ENCODE measurements around the genes DDX6, CBL and RNF26.

DNA sequence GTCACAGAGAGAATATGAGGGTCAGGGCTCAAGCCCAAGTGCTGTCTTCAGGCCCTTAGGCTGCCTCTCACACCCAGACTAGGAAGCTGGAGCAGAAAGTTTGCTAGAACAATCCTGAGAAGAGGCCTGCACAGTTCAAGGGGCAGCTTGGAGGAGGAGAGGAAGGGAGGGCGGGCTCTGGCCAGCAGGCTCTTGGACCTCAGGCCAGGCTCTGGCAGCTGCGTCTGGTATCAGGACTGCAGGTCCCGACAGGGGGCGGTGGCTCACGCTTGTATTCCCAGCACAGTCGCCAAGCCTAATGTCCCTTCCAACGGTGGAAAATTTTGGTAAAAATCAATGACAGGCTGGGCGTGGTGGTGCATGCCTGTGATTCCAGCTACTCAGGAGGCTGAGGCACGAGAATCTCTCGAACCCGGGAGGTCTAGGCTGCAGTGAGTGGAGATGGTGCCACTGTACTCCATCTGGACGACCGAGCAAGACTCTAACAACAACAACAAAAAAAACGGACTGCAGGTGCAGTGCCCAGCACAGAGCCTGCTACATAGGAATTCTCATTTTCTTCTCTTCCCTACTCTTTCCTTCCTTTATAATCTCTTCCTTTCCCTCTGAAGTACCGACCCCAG is 491 bp downstream of the TREH start:
- PRO-cap, 5 experiments, result no peak in any of the 5 experiments
- RAMPAGE, long total RNA, 2 experiments, result no peak in any of the 2 experiments
- RRBS, result no CpG with 5 or more reads among the region's 15 CpGs

DNA sequence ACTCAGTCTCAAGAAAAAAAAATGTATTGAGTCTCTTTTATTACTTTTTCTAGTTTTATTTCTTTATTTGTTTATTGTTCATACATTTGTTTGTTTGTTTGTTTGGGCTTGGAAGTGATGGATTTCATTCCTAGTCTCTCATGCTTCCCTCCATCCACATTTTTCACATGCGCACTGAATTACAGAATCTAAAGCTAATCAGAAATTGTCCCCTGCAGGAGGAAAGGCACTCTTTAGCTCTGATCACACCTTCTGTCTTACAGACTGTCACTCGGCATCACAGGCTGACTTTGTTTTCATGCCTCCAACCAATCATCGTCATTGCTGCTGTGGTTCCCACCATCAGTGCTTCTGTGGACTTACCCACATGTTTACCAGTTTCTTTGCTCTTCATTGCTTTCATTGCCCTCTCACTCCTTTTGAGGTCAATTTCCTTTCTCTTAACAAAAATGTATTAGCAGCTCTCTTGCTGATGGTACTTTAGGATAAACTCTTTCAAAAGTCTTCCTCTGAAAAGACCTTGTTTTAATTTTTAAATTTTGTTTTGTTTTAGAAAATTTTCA is 20.0 kb upstream of the TREH start:
- PRO-cap, 5 experiments, result peak in 1 of 5 experiments; most common minus-strand start position 254 of the sequence (in 1)
- RAMPAGE, long total RNA, 2 experiments, result no peak in any of the 2 experiments
- RRBS, result no CpG with 5 or more reads among the region's 3 CpGs

DNA sequence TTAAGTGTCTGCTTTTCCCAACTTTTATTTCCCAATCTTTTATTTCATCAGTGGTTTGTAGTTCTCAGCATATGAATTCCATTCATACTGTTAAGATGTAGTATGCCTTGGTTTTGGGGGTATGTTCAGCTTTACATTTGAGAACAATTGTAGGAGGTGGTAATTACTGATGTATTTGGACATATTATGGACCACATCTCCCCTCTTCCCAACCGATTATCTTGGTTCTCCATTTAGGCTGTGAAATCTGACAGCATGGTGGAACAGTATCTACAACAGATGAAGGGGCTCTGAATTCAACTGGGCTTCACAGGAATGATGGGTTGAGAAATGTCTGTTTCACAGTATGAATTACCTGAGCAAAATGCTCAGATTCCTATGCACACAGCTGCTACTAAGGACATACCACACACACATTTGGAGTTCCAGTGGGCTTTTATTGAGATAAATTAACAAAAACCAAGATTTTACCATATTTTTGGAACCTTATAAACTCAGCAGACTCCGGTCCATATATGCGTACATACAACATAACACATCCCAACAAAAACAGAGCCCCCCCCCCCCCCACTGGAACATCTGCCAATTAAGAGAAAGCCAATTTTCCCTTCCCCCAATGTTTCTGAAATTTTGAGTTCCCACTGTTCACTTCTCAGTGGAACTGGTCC is 43.5 kb downstream of the DDX6 start:
- PRO-cap, 5 experiments, result no peak in any of the 5 experiments
- RAMPAGE, long total RNA, 2 experiments, result no peak in any of the 2 experiments
- RRBS, result no CpG with 5 or more reads among the region's 3 CpGs

DNA sequence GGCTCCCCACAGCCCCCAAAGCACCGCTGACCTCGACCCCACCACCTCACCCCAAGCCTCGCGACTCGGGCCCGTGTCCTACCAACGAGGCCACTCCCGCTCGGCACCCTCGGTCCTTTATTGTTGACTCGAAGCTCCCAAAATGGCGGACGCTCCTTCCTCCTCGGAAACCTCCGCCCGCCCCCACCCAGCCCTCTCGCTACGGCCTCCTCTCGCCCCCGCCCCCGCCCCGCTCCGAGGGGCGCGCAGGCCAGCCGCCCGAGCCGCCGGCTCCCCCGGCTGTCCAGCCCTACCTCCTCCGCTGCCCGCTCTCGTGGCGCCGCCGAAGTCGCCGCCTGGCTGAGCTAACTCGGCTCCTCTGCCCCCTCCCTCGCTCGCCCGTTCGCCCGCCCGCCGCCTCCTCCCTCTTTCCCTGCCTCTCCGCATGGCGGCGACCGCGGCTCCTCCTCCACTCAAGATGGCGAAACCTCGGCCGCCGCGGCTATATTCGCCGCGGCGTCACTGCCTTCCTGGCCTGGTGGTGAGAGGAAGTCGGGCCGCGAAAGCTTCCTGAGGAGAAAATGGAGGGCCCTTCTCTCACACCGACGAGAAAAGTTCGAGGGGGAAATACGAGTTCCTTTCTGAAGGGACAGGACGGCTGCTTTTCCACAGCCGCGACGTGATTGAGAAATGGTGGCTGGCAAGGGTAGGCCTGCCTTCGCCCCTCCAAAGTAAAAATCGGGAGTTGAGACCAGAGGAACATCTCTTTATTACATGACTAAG is at the start of gene DDX6:
TSS of gene DDX6 (minus strand) at position 360 of the 762 bp plus-strand sequence.
- PRO-cap, 5 experiments, result peak in 5 of 5 experiments; most common plus-strand start position 451 of the sequence (in 5); most common minus-strand start position 185 of the sequence (in 3)
- RAMPAGE, long total RNA, 2 experiments, result start-site peak on the plus strand in 1 of 2 experiments, centred at position 448 of the sequence, 31 reads per replicate; start-site peak on the minus strand in 2 of 2 experiments, centred at positions 141 to 341 of the sequence, 516 to 4,487 reads per replicate
- RRBS, result no CpG with 5 or more reads among the region's 73 CpGs

- PRO-cap, 5 experiments, result peak in 3 of 5 experiments; most common plus-strand start chr11:118791813 (in 2); most common minus-strand start chr11:118791715 (in 3)
- RAMPAGE, long total RNA, 2 experiments, result no peak in any of the 2 experiments
- RRBS, result 3% methylated on average over 34 of the region's 49 CpGs
Measured at GRCh38 chr11:118791567-118792085, 662 bp upstream of the DDX6 start.

- PRO-cap, 5 experiments, result peak in 4 of 5 experiments; most common plus-strand start chr11:118820704 (in 4); most common minus-strand start chr11:118820562 (in 1)
- RAMPAGE, long total RNA, 2 experiments, result no peak in any of the 2 experiments
- RRBS, result no CpG with 5 or more reads among the region's 13 CpGs
Measured at GRCh38 chr11:118820342-118820864, 29.4 kb upstream of the DDX6 start.

GRCh38 chr11:118870100-118871264 is 13.2 kb upstream of the CXCR5 start:
- PRO-cap, 5 experiments, result peak in 5 of 5 experiments; most common plus-strand start chr11:118870372 (in 2); most common minus-strand start chr11:118870211 (in 5)
- RAMPAGE, long total RNA, 2 experiments, result no peak in any of the 2 experiments
- RRBS, result 16% methylated on average over 4 of the region's 21 CpGs

GRCh38 chr11:118894989-118896347 is 11.8 kb downstream of the CXCR5 start:
- PRO-cap, 5 experiments, result no peak in any of the 5 experiments
- RAMPAGE, long total RNA, 2 experiments, result no peak in any of the 2 experiments
- RRBS, result no CpG with 5 or more reads among the region's 32 CpGs

- PRO-cap, 5 experiments, result peak in 4 of 5 experiments; most common plus-strand start chr11:118921551 (in 4)
- RAMPAGE, long total RNA, 2 experiments, result no peak in any of the 2 experiments
- RRBS, result no CpG with 5 or more reads among the region's 5 CpGs
Measured at GRCh38 chr11:118921449-118921757, 4.3 kb downstream of the BCL9L start.

GRCh38 chr11:118927752-118929027 is 2.5 kb upstream of the BCL9L start:
- PRO-cap, 5 experiments, result peak in 5 of 5 experiments; most common plus-strand start chr11:118928918 (in 5); most common minus-strand start chr11:118928217 (in 5)
- RAMPAGE, long total RNA, 2 experiments, result no peak in any of the 2 experiments
- RRBS, result no CpG with 5 or more reads among the region's 45 CpGs

GRCh38 chr11:119007774-119008229 is 9.9 kb downstream of the CENATAC start:
- PRO-cap, 5 experiments, result no peak in any of the 5 experiments
- RAMPAGE, long total RNA, 2 experiments, result no peak in any of the 2 experiments
- RRBS, result no CpG with 5 or more reads among the region's 3 CpGs

GRCh38 chr11:119009619-119010163 is 8.5 kb downstream of the RPS25 start:
- PRO-cap, 5 experiments, result no peak in any of the 5 experiments
- RAMPAGE, long total RNA, 2 experiments, result no peak in any of the 2 experiments
- RRBS, result no CpG with 5 or more reads among the region's 5 CpGs

DNA sequence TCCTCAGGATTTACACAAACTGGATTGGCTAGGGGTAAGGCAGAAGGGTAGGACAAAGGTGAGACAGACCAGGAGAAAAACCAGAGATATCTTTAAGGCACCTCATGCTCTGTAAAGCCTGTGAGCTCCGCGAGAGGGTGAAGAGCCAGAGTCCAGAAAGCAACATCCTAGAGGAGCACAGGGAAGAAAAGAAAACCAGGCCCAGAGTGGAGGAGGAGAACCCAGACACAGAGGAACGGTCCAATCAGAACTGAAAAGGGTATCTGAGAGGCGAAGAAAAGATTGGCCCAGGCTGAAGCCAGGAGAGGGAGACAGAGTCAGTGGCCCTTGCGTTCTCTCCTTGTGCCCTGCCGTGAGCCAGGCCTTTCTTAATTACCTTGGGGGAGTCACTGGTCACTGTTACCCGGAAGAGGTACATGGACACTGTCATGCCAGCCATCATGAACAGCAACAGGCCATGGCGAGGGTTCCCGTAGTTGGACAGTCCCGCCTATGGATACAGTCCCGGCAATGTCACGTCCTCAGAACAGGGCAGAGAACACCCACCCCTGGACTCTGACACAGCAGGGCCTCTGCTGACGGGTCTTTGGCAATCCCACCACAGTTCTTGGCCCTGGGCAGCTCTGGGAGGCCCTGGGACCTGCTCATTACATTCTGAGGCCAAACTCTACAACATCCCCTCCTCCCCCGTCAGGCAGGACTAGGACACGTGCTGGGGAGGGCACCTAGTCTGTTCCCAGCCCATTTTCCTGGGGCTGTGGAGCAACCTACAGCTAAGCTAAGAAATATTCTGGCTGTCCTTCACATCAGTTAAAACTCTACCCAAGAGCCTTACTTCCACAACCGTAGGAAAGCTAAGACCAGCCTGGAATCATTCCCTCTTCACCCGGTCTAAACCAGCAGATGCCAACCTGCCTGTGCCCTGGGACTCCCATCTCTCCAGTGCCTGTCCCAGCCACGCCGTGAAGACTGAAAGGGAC is 7.3 kb downstream of the TRAPPC4 start:
- PRO-cap, 5 experiments, result peak in 2 of 5 experiments; most common plus-strand start position 604 of the sequence (in 1); most common minus-strand start position 342 of the sequence (in 1)
- RAMPAGE, long total RNA, 2 experiments, result no peak in any of the 2 experiments
- RRBS, result 28% methylated on average over 4 of the region's 19 CpGs

- PRO-cap, 5 experiments, result no peak in any of the 5 experiments
- RAMPAGE, long total RNA, 2 experiments, result no peak in any of the 2 experiments
- RRBS, result no CpG with 5 or more reads among the region's 10 CpGs
Measured at GRCh38 chr11:119045350-119045865, 11.6 kb downstream of the HYOU1 start.

DNA sequence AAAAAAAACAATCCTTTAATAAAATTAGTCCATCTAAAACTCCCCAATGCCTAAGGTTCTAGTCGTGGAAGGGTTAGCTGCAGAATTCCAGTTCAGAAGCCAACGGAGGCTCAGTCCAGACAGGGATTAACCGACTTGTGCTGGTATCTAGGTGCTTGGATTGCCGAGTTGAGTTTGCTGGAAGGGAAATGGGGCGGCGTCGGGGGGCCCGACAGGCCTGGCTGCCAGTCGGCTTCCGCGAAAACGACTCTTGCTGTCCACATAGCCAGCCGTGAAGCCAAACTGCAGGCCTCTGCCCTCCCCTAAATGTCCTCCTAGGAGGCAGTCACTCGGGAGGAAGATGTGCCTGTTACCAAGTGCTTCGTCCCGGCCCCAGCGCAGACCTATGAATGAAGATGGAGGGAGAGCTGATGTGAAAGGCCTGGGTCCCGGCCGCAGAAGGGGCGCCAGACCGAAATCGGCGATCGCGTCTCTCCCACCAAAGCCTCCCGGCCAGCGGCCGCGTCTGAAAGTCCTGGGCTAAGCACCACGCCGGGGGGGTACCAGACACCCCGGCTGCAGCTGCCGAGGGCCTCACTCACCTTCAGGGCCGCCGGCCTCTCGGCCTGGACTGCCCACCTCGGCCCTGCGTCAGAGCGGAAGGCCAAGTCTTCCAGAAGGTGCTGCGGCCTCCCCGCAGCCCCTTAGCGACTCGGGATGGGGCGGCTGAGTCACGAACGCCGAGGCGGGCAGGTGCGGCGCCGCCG is 1.2 kb downstream of the H2AX start:
- PRO-cap, 5 experiments, result peak in 4 of 5 experiments; most common plus-strand start position 655 of the sequence (in 3)
- RAMPAGE, long total RNA, 2 experiments, result no peak in any of the 2 experiments
- RRBS, result 4% methylated on average over 20 of the region's 52 CpGs

DNA sequence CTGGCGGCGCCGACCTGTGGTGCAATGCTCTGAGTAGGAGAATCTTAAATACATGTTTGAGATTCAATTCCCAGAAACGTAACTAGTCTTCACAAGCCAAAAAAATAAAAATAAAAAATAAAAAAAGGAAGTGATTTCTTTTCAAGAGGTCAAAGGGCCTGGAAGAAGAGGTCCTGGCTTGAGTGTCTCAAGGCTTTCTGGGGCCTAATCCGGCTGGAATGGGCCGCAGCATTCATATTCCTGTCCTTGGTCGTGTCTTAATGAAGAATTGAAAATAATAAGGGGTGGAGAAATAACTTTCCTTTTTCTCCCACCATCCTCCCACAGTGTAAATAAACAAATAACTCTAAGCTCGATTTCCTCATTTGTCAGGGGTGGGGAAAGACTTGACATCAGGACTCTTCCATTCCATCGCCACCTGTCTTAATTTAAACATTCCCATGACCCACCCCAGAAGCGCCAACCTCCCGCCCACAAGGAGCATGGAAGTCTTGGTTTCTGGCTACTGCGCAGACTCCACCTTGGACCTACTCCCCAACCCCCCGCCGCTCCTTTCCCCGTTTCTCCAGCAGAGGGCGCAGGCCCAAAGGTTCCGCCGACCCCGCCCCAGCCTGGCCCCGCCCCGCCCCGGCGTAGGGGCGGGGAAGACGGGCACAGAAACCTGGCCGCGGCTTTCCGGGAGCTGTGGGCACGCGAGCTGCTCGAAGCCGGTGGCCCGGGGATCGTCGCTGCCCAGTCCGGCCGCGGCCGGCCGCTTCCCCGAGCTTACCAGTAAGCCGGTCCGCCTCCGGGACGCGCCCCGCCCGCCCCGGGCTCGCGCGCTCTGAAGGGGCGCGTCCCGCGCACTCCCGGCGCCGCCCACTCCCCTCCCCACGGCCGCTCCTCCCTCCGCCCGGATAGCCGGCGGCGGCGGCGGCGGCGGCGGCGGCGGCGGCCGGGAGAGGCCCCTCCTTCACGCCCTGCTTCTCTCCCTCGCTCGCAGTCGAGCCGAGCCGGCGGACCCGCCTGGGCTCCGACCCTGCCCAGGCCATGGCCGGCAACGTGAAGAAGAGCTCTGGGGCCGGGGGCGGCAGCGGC is at the start of gene CBL:
TSS of gene CBL (plus strand) at position 951 of the 1,077 bp plus-strand sequence.
- PRO-cap, 5 experiments, result peak in 5 of 5 experiments; most common plus-strand start position 924 of the sequence (in 4); most common minus-strand start position 825 of the sequence (in 4)
- RAMPAGE, long total RNA, 2 experiments, result no peak in any of the 2 experiments
- RRBS, result 1% methylated on average over 33 of the region's 89 CpGs

DNA sequence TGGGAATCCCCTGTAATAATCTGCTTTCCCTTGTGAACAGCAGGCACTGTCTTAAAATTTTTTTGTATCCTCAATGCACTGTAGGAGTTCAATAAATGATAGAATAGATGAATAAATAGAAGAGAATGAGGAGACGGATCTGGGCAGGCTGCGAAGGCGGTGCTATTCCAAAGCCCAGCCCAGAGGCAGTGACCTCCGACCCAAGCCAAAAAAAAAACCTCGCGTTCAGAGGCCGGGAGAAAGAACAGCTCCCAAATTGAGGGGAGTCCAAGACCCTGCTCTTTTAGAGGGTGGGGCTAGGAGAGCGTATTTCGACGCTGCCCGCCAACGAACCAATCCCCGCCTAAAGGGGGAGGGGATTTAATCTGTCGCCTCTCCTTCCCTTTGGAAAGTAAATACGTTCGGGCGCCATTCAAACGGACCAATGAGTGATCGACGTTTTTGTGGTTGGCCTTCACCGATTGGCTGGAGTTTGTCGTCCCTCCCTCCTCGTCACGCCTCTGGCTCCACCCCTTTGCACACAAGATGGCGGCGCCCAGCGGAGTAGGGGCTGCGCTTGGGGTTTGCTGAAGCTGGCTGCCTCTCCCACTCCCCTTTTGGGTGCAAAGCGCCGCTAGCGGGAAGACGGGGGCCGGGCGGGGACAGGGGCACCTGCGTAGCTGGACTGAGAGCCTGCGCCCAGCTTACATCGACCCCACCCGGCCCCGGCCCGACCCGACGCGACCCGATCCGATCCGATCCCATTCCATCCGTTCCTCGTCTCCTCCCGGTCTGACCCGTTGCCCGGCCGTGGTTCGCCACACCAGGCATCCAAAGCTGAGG is at the start of gene RNF26:
TSS of gene RNF26 (plus strand) at position 519 of the 822 bp plus-strand sequence.
- PRO-cap, 5 experiments, result peak in 5 of 5 experiments; most common plus-strand start position 519 of the sequence (in 3); most common minus-strand start position 258 of the sequence (in 2)
- RAMPAGE, long total RNA, 2 experiments, result start-site peak on the plus strand in 2 of 2 experiments, centred at position 519 of the sequence, 134 to 456 reads per replicate
- RRBS, result 2% methylated on average over 18 of the region's 53 CpGs

GRCh38 chr11:119357160-119357410 is 10.6 kb upstream of the MFRP start:
- PRO-cap, 5 experiments, result peak in 1 of 5 experiments; most common minus-strand start chr11:119357194 (in 1)
- RAMPAGE, long total RNA, 2 experiments, result no peak in any of the 2 experiments
- RRBS, result 33% methylated on average over 3 of the region's 8 CpGs

- PRO-cap, 5 experiments, result no peak in any of the 5 experiments
- RAMPAGE, long total RNA, 2 experiments, result no peak in any of the 2 experiments
- RRBS, result no CpG with 5 or more reads among the region's 8 CpGs
Measured at GRCh38 chr11:119361950-119362341, 15.4 kb upstream of the MFRP start.

- PRO-cap, 5 experiments, result no peak in any of the 5 experiments
- RAMPAGE, long total RNA, 2 experiments, result no peak in any of the 2 experiments
- RRBS, result no CpG with 5 or more reads among the region's 7 CpGs
Measured at GRCh38 chr11:119372376-119372674, 9.2 kb downstream of the USP2 start.